ENCODE results near the genes TMEM243, ADAM22 and FAM237B.

DNA sequence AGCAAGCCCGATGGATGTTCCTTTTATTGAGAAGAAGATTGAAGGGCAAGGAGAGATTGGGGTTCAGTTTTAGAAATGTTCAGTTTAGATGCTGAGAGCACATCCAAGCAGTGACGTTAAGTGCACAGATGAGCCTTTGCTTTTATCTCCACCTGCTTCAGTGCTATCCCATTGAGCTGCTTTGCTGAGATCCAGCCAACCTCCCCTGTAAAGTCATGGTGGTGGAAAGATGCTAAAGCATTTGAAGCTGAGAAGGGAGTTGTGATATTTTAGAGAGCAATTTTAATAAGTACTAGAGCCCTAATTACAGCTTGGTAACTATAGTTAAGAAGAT is 76.5 kb downstream of the HGF start:
- RRBS: no CpG with 5 or more reads among the region's 2 CpGs

DNA sequence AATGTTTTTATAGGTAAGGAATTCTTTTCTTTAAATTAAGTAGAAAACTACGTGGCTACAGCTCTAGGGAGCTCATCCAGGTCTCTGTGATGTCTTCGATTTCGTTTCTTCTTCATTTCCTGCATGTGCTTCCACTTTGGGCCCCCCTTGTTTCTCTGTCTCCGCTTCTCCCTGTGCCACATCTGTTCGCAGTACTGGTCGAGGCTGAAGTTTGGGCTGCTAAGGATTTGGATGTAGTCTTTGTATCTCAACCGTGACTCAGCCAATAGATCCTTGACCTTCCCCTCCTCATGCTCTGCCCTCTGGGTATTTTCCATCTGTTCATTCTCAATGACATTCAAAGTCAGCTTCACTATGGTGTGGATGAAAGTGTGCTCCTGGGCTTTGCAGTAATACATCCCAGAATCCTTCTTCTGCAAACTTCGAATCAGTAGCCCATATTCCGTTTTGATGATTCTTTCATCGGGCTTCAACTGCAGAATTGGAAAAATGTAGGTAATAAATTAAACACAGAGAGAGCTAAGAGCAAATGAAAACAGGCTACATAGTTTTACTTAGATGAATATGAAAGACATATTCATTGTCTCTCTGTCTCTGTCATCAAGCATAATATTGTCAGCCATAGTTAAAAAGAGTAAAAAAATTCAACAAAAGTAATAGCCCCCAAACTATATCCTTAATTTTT is 187.3 kb downstream of the SEMA3D start:
- RRBS: no CpG with 5 or more reads among the region's 10 CpGs

DNA sequence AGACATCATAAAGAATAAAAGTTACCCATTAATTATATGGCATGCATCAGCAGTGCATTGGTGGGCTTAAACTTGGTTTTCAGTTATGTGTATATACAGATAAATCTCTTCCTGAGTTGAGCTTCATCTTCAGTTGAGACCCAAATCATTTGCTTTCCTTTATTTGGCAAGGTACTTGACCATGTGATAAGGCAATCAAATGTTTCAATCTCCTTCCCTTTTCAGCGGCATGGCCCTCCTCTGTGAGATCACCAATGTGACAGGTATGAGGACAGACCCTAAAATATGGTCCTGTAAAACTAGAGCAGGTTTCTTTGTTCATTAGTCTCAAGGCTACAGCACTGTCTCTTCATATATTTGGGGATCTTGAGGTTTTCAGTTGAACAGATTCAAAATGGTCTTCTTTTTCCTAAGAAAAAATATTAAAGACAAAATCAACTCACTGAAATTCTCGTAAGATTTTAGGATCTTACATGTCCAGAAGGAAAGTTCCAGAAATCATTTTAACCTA is 179.3 kb downstream of the ELAPOR2 start:
- RRBS: no CpG with 5 or more reads among the region's 2 CpGs

DNA sequence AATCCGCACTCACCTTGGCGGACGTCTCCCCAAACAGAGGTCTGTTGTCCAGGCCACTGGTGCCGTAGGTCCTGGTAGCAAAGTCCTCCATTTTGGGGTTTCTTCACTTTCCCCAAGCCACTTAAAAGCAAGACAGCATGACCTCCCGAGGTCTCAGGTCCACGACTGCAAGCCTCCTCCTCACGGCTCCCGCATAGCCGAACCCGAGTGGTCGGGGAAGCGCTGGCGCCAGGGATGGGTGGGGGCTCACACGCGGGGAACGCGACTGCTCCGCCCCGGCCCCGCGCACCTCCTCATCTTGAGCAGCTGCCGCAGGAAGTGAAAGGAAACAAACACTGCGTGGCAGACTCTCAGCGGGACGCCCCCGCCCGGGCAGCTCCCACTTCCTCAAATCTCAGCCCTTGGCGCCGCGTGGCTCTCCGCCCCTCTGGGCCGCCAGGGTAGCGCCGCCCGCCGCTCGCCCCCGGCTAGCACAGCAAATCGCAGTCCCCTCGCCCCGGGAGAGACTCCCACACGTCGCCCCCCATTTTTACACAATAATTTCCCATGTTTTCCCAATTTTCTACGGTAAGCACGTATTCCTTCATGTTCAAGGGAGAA is at the start of gene TMEM243:
TMEM243 (minus strand) TSS at position 320 of the 600 bp plus-strand sequence.
- RRBS: 1% methylated on average over 16 of the region's 45 CpGs

- RRBS: no CpG with 5 or more reads among the region's 1 CpG
Observed at GRCh38 chr7:87344528-87344766, 1.0 kb upstream of the CROT start.

DNA sequence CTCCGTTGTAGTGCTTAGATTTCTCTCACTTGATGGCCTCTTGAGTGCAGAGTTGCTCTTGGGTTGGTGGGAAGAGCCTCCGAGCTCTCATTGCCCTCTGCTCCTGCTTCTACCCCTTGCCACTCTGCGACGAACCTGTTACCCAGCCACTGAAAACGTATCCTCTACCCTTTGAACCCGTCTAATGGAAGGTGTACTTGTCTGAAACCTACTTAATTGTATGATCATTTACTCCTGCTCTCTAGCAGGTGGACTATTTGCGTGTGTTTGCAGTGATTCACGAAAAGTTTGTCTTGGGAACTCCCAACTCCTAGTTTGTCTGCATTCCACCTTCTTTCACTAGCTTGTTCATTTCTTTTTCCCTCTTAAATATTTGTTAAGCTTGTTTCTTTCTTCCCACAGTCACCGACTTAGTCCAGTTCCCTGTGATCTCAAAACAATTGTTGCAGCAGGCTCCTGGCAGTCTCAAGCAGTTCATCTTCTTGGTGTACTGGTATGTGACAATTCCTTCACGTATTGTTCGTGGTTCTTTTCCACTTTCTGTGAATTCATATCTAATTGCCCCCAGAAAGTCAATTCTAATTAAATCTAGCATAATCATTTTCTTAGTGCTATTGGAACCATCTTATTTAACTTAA is 593 bp downstream of the CROT start:
- RRBS: no CpG with 5 or more reads among the region's 11 CpGs

DNA sequence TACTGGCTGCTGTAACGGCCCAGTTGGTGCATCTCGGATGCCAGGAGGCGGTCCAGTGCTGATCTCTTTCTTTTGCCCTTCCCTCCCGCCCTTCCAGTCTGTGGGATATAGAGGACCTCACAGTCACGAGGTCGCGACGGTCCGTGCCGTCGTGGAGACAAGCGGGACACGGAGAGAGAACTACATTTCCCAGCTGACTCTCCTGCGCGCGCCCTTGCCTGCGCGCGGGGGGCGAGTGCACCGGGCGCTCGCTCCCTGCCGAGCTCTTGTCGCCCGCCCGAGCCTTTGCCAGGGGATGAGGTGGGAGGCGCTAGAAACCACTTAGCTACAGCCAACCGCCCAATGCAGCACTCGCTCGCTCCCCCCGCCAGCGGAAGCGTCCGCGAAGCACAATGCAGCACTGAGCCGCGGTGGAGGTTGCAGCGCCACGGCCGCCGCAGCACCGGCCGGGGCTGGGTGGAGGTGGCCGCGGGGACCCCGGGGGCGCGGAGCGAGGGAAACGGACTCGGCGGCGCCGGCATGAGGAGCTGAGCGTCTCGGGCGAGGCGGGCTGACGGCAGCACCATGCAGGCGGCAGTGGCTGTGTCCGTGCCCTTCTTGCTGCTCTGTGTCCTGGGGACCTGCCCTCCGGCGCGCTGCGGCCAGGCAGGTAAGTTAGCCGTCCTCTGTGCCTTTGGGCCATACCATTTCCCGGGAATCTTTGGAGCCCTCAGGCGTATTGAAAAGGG is at the start of gene ADAM22:
ADAM22 (plus strand) TSS at position 350 of the 728 bp plus-strand sequence.
- RRBS: 5% methylated on average over 19 of the region's 69 CpGs

DNA sequence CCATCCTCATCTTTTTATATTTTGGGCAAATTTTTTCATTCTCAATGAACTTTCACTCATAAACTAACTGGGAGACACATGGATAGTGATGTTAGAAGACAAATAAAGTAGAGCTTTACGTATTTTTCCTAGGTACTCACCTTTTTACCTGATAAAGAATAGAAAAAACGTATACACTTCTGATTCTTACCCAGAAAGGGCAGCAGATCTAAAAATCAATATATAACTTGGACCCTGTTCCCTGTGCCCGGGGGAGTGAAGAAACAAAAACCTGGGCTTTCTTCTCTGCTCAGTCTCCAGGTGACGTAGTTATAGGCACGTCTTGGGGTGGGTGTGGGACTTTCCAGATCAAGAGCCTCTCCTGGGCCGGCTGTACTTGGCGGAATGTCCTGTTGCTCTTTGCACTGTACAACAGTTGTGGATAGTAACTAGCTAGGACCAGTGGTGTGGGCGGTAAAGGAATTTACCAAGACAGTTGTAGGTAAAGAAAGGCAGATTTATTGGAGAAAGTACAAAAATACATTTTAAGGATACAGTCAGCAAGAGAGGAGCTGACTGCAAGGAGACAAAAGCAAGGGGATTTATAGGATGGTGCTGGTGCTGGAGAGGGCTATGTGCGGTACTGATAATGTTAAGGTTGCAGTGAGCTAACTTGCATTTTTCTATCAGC is 40.4 kb upstream of the STEAP4 start:
- RRBS: no CpG with 5 or more reads among the region's 9 CpGs

GRCh38 chr7:89839932-89840251 is 314.4 kb upstream of the STEAP1 start:
- RRBS: no CpG with 5 or more reads among the region's 2 CpGs

GRCh38 chr7:90209704-90210403 is 1.7 kb upstream of the STEAP2 start:
- RRBS: no CpG with 5 or more reads among the region's 3 CpGs

DNA sequence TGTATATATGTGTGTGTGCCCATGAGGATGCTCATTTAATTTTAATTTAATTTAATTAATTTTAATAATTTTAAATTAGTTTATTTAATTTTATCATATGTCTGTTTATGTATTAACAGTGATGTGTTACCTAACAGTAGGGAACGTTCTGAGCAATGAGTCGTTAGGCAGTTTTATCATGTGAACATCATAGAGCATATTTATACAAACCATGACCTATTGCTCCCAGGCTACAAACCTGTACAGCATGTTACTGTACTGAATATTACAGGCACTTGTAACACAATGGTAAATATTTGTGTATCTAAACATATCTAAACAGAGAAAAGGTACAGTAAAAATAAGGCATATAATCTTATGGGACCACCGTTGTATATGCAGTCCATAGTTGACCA is 13.7 kb upstream of the CFAP69 start:
- RRBS: no CpG with 5 or more reads among the region's 3 CpGs

GRCh38 chr7:90242411-90242912 is 2.5 kb upstream of the CFAP69 start:
- RRBS: no CpG with 5 or more reads among the region's 1 CpG

- RRBS: no CpG with 5 or more reads among the region's 3 CpGs
Observed at GRCh38 chr7:90269433-90270084, 24.6 kb downstream of the CFAP69 start.

DNA sequence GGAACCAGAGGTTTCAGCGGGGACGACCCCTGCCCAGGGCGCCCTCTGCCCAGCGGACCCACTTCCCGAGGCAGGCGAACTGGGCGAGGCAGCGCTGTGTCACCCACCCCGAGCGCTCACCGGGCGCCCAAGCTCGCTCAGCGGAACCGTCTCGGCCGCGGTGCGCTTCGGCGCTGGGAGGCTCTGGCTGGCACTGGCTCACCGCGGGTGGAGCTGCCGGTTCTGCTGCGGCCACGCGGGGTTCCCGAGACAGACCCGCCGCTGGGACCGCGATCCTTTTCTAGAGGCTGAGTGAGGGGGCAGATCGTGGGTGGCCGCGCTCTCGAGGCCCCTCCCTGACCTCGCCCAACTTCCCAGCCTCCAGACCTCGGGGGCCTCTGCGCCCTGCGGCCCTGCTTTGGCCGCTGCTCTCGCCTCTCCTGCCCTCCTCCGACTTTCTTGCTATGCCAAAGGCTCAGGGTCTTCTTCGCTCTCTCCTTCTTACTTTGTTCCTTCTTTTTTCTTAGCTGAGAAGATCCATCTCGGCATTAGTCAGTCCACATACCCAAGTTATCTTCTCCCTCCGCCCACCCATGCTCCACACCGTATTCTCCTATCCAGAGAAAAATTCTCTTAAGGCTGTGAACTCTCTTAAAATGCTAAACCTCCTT is at the start of gene FAM237B:
FAM237B (minus strand) TSS at position 253 of the 650 bp plus-strand sequence.
- RRBS: 20% methylated on average over 9 of the region's 47 CpGs

GRCh38 chr7:90347602-90348143 is 1.2 kb downstream of the GTPBP10 start:
- RRBS: no CpG with 5 or more reads among the region's 6 CpGs

DNA sequence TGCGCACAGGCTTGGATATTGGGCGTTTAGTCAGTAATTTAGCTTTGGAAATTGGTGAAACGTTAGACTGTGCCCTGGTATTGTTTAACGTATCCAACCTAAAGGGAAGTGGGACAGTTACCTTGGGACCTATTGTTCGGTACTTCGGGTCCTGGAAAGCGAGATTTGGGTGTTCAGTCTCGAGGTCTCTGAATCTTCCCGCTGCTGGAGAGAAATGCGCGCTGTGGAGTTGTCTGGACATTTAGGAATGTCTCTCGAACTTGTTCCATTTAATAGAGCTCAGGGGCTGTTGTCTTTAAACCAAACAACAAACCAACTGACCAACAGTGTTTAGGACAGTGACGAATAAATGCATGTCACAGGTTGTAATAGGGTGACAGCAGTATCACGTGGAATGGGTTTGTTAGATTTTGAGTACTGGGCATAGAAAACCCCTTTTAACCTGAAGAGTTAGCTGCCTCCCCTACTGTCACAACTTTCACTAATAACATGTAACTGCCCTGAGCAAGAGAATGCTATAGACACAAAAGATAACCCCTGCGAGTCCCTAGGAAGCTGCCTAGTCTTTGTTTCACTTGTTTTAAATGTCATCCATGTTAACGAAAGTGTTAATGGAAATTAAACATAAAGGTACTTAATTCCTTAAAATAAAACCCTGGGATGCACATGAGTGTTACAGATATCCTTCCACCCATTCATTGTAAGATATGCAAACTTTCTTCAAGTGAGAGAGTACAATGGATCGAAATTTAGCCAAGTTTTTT is 1.1 kb downstream of the CDK14 start:
- RRBS: no CpG with 5 or more reads among the region's 17 CpGs

GRCh38 chr7:91939439-91939867 is 1.2 kb upstream of the AKAP9 start:
- RRBS: no CpG with 5 or more reads among the region's 6 CpGs

DNA sequence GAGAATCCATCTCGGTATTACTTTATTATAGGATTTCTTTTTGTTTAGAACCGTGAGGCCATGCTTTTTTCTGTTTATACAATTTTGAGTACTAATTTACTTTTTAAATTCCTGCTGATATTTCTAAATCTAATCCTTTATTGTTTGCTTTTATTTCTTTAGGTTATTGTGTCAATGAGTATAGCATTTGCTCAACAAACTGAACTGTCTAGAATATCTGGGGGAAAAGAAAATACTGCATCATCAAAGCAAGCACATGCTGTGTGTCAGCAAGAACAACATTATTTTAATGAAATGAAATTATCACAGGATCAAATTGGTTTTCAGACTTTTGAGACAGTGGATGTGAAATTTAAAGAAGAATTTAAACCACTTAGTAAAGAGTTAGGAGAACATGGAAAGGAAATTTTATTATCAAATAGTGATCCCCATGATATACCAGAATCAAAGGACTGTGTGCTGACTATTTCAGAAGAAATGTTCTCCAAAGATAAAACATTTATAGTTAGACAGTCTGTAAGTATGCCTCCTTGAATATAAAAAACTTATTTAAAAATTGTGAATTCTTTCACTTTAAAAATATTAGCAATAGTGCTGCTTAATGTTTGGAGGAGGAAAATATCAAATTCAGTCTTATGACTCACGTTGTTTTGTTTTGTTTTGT is 95.9 kb downstream of the CYP51A1 start:
- RRBS: no CpG with 5 or more reads among the region's 3 CpGs

DNA sequence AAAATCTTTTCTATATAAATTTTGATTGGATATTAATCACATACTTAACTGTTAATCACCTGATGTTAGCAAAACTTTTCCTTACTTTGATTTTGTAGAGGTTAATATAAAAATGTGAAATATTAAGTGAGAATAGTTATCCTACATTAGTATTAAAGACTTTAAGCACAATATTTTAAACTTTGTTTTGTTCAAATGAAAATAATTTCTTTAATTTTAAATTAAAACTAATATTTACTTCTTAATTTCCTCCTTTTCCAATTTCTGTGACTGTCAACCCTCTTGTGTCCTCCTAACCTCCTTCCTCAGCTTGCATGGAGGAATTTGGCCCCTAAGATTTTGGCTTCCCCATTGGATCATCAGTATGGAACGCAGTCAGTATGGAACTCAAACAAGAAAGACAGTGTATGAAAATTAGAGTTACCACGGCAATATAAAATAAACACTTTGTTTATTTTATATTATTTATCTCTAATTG is 91.3 kb downstream of the CYP51A1 start:
- RRBS: no CpG with 5 or more reads among the region's 2 CpGs

DNA sequence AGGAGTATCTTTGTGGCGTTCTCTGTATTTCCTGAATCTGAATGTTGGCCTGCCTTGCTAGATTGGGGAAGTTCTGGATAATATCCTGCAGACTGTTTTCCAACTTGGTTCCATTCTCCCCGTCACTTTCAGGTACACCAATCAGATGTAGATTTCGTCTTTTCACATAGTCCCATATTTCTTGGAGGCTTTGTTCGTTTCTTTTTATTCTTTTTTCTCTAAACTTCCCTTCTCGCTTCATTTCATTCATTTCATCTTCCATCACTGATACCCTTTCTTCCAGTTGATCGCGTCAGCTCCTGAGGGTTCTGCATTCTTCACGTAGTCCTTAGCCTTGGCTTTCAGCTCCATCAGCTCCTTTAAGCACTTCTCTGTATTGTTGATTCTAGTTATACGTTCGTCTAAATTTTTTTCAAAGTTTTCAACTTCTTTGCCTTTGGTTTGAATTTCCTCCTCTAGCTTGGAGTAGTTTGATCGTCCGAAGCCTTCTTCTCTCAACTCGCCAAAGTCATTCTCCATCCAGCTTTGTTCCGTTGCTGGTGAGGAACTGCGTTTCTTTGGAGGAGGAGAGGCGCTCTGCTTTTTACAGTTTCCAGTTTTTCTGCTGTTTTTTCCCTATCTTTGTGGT is 9.4 kb upstream of the LRRD1 start:
- RRBS: no CpG with 5 or more reads among the region's 16 CpGs